T-cell (primary cell): ENCODE measurements around the gene BDKRB1.

GRCh38 chr14:95462872-95463947, 53.2 kb downstream of the SYNE3 start:
- PRO-cap, 7 experiments = peak in 1 of 7 experiments; most common plus-strand start chr14:95463284 (in 1); most common minus-strand start chr14:95463161 (in 1)

DNA sequence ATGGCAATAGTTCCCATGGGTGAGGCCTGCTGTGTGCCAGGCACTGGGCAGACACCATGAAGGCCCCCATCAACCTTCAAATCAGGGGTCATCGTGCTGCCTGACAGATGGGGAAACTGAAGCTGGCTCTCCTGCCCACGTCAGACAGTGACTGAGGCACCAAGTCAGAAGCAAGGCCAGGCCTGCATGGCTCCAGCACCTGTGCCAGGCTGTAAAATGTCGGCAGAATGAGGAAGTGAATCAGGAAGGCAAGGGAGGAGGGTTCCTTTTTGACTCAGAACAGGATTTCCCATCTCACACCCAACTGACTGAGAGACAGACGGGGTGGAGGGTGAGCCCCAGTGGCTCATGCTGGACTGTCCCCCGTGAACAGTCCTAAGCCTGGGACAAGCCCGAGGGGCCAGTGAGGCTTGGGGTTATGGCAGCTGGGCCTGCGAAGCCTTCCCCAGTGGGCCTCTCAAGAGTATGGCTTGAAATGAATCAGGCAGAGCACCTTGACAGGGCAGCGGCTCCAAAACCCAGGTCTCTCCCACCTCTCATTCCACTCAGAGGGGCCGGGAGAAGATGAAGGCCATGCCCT, 20.9 kb downstream of the SYNE3 start:
- PRO-cap, 7 experiments = peak in 5 of 7 experiments; most common plus-strand start position 303 of the sequence (in 1); most common minus-strand start position 229 of the sequence (in 5)

DNA sequence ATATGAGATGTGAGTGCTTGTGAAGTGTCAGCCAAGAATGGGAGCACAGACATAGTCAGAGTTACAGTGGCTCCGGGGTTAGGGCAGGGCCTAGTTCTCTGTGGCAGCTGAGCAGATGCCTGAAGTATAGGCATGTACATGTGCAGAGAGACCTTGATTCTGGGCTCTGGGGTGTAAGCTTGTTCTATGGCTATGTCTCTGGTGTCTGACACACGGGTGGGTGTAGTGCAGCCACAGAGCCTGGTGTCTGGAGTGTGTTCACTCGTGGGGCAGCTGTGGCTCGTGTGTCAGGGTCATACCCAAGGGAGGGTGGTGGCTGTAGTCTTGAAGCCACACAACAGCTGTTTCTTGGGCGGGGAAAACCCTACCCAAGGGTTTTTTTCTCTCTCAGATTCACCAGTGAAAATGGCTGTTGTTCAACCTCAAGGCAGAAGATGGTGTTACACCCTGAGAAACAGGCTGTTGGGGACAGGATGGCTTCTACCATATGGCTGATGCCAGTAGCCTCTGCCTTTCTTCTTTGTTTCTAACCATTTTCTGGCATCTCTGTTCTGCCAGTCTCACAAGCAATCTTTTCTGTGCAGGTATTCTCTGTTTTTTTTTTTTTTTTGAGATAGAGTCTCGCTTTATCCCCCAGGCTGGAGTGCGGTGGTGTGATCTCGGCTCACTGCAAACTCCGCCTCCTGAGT, 12.0 kb upstream of the TCL1A start:
- PRO-cap, 7 experiments = no peak in any of the 7 experiments

GRCh38 chr14:96040690-96041111, 1.5 kb downstream of the C14orf132 start:
- PRO-cap, 7 experiments = no peak in any of the 7 experiments

GRCh38 chr14:96255863-96256480, at the start of gene BDKRB1:
Gene BDKRB1 (plus strand): TSS chr14:96256210.
- PRO-cap, 7 experiments = no peak in any of the 7 experiments

DNA sequence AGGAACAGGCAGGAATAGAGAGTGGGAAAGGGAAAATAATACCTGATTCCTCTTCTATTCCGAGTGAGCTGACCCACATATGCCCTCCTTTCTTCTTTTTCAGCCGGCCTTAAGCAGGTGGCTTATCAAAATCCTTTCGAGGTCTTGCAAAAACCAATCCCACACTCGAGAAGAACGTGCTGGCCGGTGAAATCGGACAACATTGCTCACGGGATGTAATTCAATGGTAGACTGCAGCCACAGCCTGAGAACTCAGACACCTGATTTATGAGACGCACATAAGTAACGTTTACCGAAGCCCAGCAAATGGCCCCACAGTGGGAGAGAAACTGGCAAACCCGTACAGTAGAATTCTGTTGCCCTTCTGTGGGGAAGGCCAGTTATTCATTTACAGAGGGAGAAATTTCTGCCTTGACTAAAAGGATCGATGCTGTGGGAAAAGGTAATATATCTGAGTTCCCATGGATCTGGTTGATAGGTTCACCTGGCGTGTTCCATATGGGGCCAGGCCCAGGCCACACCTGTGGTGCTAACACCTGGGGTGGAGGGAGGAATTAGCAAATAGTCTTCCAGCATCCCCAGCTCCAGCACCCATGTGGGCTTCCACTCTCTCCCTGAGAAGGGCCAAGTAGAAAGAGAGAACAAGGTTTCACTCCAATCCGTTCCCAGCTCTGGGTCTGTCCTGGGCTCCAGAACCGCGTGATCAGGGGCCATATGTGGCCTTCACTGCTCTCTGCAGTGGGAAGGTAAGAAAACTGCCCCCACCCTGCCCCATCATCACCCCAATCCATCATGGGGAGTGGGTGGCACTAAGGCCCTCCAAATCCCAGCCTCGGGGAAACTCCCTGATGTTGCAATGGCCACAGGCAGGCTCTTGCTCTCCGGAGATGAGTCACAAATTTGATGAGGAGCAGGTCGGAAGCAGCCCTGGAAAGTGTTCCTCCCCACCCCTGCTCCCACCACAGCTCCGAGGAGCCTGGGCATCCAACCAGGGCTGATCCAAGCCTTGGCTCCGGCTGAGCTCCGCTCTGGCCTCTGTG, 12.6 kb downstream of the BDKRB1 start:
- PRO-cap, 7 experiments = no peak in any of the 7 experiments

- PRO-cap, 7 experiments = no peak in any of the 7 experiments
Measured at GRCh38 chr14:96357312-96357890, 5.7 kb downstream of the ATG2B start.

GRCh38 chr14:96536020-96536549, 33.9 kb downstream of the PAPOLA start:
- PRO-cap, 7 experiments = no peak in any of the 7 experiments

- PRO-cap, 7 experiments = no peak in any of the 7 experiments
Measured at GRCh38 chr14:97025578-97026373, 228.6 kb downstream of the VRK1 start.

- PRO-cap, 7 experiments = peak in 6 of 7 experiments; most common plus-strand start chr14:98173461 (in 1); most common minus-strand start chr14:98173453 (in 6)
Measured at GRCh38 chr14:98173263-98173895, 1098.6 kb downstream of the BCL11B start.

DNA sequence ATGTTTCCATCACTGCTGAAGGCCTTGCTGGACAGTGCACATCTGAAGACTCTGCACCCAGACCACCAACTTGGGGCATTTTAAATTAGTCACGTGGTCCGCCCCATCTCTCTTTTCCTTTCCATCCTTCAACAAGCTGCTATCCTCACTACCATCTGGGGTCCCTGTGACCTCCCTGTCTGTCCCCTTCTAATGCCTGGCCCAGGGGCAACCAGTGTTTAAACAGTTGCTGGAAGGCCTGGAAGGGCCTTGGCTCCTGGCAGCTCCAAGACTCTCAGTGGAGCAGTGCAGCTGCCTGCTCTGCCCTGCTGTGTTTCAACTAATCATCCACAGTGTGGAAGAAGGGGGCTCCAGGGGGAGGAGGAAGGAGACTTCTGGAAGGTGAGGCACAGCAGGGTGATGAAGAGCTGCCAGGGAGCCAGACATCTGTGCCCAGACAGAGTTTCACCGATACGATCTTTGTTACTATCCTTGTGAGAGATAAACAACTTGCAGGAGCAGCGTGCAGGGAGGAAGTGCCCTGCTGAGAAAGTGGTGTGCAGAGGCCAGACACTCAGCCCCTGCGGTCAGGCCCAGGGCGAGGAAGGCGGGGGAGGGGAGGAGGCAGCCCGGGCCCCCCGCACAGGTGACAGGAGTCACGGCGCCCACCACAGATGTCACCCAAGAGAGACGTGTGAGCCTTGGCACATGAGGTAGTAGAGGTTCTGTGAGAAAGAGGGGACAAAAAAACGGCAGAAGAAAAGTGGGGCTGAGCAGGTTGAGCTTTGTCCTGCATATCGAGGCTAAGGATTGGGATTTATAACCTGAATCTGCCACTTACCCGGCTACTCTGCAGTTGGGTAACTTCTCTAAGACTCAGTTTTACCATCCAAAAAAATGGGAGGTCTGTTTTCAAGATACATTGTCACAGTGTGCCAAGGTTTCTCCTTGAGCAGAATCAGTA, 1061.8 kb downstream of the BCL11B start:
- PRO-cap, 7 experiments = peak in 3 of 7 experiments; most common plus-strand start position 686 of the sequence (in 3); most common minus-strand start position 517 of the sequence (in 2)

- PRO-cap, 7 experiments = peak in 7 of 7 experiments; most common plus-strand start chr14:98444305 (in 6); most common minus-strand start chr14:98444188 (in 7)
Measured at GRCh38 chr14:98443945-98444451, 828.0 kb downstream of the BCL11B start.

DNA sequence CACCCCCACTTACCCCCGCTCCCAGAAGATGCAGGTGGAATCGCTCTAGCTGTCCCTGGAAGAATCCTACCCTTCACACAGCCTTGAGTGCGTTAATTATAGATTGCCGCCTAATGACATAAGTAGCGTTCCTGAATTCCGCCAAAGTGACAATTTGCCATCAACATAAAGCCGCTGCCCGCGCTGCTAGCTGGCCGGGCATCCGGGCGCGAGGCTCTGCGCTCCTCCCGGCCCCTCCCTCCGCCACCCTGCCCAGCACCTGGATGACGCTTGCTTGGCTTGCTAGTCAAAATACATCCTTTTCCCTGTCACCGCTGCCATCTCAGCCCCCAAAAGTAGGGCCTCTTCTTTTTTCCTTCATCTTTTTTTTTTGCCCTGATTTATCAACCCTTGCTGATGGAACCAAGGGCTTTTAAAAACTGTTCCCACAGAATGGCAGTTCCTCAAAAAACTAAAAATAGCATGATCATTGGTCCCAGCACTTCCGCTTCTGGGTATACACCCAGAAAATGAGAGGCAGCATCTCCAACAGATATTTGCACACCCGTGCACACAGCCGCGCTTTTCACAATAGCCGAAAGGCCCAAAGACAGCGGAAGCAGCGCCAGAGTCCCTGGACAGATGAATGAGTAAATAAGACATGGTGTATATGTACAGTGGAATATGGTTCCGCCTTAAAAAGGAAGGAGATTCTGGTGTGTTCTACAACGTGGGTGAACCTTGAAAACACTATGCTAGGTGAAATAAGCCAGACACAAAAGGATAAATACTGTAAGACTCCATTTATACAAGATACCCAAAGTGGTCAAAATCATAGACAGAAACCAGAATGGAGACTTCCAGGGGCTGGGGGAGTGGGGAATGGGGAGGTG, 235.2 kb downstream of the BCL11B start:
- PRO-cap, 7 experiments = no peak in any of the 7 experiments

GRCh38 chr14:99267981-99268625, 3.9 kb downstream of the BCL11B start:
- PRO-cap, 7 experiments = peak in 7 of 7 experiments; most common plus-strand start chr14:99268350 (in 7); most common minus-strand start chr14:99268225 (in 3)

GRCh38 chr14:99412129-99412590, 68.5 kb downstream of the SETD3 start:
- PRO-cap, 7 experiments = no peak in any of the 7 experiments

DNA sequence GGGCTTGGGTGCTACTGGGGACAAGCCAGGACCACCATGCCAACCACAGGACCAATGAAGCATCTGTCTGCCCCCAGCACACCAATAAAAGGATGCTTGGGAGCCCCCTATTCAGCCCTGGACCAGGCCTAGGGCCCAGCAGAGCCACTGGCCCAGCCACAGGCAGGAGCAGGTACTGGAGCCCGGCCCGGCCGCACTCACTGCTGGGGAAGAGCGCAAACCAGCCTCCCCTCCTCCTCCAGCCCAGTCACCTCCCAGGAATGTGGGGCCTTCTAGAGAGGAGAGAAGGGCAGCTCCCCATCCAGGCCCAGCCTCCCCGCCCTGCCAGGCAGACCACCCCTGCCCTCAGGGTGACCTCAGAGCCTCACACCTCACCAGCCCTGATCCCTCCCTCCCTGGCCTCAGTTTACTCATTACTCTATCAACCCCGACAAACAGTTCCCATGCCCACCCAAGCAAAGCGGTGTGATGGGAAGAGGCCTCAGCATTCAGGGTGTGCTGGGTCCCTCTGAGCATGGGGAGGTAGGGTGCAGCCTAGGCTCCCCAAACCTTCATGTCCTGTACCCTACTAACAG, 56.2 kb downstream of the CCNK start:
- PRO-cap, 7 experiments = no peak in any of the 7 experiments

GRCh38 chr14:99538226-99538702, 57.1 kb downstream of the CCNK start:
- PRO-cap, 7 experiments = no peak in any of the 7 experiments

GRCh38 chr14:99561694-99562467, 42.1 kb downstream of the CCDC85C start:
- PRO-cap, 7 experiments = no peak in any of the 7 experiments

- PRO-cap, 7 experiments = no peak in any of the 7 experiments
Measured at GRCh38 chr14:99570394-99570874, 33.6 kb downstream of the CCDC85C start.

DNA sequence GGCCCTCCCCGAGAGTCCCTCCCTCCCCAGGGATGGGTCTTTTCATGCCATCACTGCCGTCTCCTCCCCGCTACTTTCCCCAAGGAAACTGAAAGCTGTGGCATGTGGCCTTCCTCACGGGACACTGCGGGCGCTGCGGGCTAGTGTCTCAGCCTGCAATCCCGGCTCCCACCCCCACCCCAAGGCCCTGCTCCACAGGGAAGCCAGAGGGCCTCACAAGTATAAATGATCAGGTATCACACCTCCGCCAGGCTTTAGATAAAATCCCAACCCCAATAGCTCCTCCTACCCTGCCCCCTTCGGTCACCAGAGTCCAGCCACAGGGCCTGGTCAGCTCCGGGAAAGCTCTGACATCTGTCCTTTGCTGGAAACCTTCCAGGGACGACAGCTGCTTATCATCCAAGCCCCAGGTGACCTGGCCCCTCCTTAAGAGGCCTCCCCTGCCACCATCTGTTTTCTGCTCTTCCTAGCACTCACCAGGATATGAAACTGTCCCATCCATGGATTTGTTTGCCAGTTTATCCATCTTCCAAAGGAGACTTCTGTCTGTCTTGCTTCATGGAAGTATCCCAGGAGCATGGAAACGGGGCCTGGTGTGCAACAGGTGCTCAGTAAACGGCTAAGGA, 31.7 kb downstream of the CCDC85C start:
- PRO-cap, 7 experiments = no peak in any of the 7 experiments